ENCODE measurements around a stretch of chr3.

- RRBS: no CpG with 5 or more reads among the region's 10 CpGs
These were observed 48.3 kb upstream of the ATP2B2 start for GRCh38 chr3:10553482-10554263.

DNA sequence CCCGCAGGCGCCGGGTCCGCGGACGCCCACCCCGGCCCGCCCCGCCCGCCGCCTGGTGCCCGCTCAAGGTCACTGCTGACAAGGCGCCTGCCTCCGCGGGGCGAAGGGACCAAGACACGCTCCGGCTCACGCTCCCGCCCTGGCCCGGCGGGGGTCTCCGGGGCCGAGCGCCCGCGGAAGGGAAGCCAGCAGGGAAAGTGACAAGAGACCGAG, 108.5 kb upstream of the SLC6A11 start:
- RRBS: 1% methylated on average over 20 of the region's 28 CpGs

DNA sequence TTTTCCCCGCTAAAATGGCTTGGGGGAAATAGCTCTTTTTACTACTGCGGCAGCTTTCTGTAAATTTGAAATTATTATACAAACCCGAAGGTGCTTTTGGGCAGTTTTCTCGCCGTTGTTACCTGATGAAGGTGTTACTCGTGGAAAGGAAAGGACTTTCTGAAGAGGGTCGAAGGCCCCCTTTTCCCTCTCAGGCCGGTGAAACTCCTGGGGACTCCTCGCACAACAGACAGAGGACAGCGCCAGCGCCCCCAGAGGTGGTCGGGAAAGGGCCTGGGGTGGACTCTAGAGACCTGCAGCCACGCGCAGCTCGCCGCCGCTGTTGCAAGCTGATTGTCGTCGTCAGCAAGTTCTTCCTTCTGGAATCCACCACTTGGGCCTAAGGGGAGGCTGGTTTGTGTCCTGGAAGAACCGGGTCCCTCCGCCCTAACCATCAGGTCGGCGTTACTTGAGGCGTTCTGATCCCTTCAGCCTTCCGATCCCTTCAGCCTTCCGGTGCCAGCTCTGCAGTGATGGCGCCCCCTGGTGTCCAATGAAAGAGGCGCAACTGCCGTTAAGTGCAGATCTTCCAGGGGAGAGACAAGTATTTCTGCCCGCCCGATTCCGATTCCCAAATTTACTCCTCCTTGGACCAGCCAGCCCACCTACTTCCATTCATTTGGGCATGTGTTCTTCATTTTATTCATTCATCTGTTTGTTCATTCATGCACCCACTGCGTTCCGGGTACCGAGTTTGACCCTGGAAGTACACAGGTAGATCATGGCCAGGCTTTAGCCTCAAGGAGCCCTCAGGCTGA, 77.3 kb upstream of the SLC6A11 start:
- RRBS: 1% methylated on average over 6 of the region's 35 CpGs

DNA sequence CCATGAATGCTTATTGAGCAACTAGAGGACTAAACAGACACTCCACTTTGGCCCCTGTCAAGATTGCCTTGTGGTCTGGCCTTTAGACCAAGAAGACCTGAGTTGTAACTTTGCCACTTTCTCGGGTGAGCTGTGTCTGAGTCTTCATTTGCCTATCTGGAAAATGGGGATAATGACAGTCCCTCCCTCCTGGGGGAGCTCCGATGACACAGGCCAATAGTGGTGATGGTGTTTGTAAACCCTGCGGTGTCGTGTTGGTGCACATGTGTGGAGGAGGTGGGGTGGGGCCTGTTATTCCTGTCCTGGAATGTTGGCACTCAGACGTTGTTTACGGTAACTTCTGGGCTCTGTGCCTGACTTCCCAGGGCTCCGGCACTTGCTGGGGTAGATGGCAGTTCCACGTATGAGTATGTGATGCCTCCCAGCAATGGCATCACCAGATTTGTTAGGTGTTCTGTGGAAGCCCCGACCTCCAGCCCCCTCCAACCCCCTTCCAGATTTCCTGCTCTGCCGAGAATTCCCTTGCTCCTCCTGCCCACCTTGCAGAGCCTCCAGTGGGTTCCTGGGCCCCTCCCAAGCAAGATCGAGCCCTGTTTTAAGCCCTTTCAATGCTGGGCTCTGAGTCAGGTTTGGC, 31.3 kb downstream of the HRH1 start:
- RRBS: no CpG with 5 or more reads among the region's 11 CpGs

DNA sequence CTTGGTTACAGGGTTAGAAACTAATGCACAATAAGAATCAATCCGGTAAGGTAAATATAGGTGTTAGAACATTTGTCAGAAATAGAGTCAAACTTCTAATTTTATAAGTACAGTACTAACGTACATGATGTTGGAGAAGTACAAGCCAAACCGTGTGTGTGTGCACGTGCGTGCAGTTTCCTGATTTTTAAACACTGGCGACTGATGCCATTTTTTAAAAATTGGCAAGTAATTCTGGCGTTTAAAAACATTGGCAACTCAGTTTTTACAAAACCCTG, 661 bp downstream of the ATG7 start:
- RRBS: no CpG with 5 or more reads among the region's 7 CpGs

- RRBS: no CpG with 5 or more reads among the region's 5 CpGs
These were observed 16.9 kb downstream of the ATG7 start for GRCh38 chr3:11289022-11289600.

DNA sequence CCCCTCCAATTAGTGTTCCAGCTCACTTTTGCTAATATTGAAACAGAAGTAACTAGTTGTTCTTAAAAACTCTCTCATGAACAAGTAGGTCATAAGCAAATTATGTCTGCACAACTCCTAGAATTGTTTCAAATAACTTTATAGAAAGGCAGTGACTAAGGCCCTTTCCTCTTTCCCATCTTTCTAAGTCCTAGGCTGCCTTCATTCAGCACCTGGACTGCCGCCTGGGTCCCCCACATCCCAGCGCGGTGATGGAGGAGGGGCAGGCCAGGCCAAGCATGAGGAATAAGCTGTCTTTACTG, 17.9 kb downstream of the ATG7 start:
- RRBS: no CpG with 5 or more reads among the region's 3 CpGs

DNA sequence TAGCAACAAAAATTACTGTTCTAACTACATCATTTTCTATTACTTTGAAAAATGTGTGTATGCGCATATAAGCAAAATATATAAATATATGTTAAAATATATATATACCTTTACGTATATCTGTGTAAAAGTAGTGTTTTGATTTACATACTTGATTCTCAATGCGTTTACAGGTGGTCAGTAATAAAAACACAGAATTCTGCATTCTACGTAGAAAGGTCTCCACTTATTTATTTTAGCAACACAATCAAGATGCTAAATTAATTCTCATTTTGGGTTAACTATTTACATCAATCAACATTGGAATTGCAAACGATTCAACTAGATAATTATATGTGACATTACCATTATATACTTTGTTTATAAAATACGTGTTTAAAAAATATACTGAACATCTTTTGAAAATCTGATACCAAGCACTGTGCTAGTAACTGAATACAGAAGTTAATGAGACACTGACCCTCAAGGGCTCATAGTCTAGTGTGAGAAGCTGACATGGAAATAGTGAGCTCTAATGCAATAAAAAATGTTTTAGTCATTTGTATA, 158.1 kb downstream of the ATG7 start:
- RRBS: no CpG with 5 or more reads among the region's 6 CpGs

- RRBS: no CpG with 5 or more reads among the region's 6 CpGs
These were observed 175.9 kb downstream of the ATG7 start for GRCh38 chr3:11447737-11448832.

GRCh38 chr3:11495739-11496600, 147.7 kb downstream of the VGLL4 start:
- RRBS: no CpG with 5 or more reads among the region's 14 CpGs

DNA sequence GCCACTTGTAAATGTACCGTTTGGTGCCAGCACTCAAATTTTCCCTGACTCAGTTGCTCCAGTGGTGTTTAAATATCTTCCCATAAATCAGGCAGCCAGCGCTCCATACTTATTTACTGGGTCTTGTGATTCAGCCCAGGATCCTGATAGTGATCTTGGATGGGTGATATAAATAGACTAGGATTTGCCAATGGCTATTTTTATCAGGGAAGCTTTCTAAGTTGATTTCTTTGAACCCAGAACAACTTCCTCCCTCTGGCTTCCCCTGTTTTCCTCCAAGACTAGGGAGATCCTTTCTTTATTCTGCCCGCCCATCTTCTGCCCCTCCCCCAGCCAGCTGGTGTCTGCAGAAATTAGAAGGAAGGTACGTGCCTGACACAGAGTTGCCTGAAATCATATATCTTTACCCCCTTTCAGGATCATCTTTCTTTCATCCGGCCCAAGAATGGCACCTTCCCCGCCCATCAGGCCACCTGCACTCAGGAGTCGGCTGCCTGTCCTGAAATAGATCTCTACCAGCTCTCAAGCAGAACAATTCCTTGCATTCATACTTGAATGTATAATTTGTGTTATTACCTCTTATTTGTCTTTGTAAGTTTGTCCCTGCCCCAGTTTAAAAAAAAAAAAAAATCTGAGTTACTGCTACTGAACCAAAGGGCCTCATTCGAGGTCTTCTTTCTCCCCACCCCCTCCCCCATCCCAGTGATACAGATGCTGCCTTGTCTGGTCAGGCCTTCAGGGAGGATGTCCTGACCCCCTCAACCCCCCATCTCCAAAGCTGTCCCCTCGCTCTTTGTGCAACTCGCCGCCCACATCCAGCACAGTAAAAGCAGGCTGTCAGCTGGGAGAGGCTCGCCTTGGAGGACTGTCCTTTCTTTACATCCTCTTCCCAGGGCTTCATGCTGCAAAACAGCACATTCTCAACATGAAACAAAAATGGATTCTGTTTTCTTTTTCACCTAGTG, 133.7 kb downstream of the VGLL4 start:
- RRBS: no CpG with 5 or more reads among the region's 12 CpGs

GRCh38 chr3:11597758-11598333, 45.9 kb downstream of the VGLL4 start:
- RRBS: no CpG with 5 or more reads among the region's 9 CpGs

GRCh38 chr3:11609963-11610794, 33.5 kb downstream of the VGLL4 start:
- RRBS: no CpG with 5 or more reads among the region's 25 CpGs

DNA sequence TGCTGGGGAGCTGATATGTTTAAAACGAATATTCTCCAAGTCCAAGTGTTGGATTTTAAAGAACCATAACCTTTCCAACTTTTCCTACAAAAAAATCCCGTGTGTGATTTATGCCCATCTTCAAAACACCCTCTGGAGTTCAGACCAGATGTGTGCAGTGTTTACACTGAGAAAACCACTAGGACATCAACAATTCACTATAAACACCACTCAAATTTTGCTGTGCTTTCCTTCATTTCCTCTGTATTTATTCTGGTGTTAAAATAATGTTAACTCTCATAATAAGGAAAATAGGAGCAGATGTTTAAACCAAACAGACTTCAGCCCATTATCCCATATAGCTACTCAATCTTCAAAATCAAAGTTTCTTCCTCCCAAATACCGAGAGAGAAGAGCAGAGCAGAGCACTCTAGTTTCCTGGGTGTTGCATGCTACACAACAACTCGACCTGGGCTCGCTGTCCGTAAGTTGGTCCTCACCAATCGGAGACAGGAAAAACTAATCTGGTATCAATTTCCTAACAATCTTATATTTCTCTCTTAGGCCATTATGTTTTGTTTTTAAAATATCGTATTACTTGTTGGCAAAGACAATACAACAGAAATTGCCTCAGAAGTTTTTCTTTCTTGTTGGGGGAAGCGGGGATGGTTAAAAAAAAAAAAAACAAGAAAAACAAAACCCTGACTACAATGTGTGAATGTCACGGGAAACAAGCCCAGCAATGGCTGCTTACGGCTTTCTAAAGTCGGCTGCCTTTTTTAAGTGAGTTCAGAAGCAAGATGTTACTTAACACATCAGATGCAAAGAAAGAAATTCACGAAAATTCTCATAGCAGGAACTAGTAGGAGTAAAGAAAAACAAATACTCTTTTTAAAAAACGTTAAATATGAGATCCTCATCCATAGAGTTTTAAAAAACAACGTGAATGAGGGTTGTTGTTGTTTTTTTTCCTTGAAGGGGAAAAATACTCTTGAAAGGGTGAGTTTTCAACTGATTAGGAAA, 2.0 kb downstream of the VGLL4 start:
- RRBS: no CpG with 5 or more reads among the region's 15 CpGs

- RRBS: under 1% methylated on average over 43 of the region's 123 CpGs
These were observed 75.6 kb upstream of the VGLL4 start for GRCh38 chr3:11718932-11720071.

GRCh38 chr3:12149333-12149882, 9.3 kb downstream of the TIMP4 start:
- RRBS: no CpG with 5 or more reads among the region's 4 CpGs

DNA sequence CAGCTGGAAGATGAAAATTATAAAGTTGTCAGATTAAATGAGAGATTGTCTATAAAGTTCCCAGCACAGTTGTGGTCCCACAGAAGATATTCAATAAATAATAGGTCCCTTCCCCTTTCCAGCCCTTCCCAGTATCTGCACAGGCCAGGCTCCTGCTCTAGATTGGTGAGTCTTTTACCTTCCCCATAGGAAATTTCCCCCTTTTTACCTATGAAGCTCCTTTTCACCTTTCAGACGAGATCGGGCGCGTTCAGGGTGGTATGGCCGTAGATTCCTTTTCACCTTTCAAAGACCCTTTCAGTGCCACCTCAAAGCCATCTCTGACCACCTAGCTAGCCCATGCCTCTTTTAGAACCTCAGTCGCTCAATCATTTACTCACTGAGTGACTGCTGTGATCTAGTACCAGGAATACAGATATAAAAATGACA, 3.9 kb downstream of the TIMP4 start:
- RRBS: no CpG with 5 or more reads among the region's 6 CpGs

GRCh38 chr3:12588730-12589219, 31.9 kb downstream of the MKRN2 start:
- RRBS: no CpG with 5 or more reads among the region's 6 CpGs

Measured in retinal pigment epithelial cell (primary cell).